Mesenchymal stem cell of adipose (primary cell): ENCODE results near the gene FREY1.

- CAGE, long polyA plus RNA = no peak
These were observed 5.1 kb downstream of the CD82 start for GRCh38 chr11:44570499-44571104.

- CAGE, long polyA plus RNA = no peak
These were observed 7.4 kb downstream of the CD82 start for GRCh38 chr11:44572711-44573459.

DNA sequence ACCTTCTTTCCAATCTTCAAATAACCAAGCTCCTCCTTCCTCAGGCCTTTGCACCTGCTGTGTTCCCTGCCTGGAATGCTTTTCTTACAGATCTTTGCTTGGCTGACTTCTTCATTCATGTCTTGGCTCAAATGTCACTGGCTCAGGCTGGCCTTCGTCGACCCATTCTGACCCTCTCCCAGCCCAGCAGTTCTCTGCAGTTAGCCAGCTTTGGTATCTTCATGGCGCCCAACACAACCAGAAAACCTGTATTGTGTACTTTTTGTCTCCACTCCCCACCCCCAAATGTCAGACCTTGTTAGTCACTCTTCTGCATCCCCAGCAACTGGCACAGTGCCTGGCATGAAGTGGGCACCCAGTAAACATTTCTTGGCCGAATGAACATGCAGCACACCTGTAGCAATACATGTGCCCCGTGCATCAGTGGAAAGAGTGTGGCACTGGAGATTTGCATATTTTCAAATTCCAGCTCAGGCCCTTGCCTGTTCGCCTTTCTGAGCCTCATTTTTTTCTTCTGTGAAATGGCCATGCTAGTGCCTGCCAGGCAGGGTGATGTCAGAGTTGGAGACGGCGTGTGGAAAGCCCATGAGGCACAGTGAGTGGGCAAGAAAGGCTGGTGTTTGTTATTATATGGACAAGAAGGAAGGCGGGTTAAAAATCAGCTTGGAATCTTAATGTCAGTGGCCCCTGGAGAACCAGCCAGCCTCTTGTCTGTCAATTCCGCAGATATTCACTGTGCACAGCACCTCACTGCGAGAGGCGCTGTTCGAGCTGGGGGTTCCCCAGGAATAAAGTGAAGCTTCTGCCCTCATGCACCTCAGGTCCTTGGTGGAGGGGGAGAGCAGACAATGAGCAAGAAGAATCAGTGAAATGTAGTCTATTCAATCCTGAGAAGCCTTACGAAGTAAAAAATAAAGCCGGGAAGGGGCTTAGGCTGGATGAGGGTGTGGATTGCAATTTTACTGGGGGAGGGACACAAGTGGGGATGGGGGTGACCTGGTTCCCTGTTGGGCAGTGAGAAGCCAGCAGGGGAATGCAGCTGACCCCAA is 38.8 kb downstream of the CD82 start:
- CAGE, long polyA plus RNA = no peak

DNA sequence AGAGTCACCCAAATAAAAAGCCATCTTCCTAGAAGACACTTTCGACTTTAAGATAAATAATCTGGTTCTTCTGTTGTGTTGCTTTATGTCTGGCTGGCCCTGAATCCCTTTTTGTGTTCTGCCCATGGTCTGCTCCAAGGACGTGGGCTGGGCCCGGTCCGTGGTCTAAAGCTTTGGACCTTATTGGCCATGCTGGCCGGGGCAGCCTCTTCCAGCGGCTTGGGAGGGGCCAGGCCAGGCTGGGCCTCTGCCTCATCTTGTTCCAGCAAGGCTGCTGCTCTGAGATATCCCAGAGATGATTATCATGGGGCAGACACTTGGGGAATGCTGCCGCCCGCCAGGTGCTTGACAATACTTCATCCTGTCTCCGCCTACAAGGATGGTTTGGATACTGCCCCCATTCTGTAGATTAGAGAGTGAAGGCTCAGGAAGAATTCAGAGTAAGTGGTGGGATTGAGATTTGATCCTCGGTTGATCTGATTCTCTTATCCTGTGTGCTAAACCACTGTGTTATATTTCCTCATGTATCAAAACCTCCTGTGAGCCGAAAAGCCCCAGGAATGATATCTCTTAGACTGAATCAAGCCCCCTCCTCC is 5.3 kb downstream of the TSPAN18 start:
- CAGE, long polyA plus RNA = no peak

DNA sequence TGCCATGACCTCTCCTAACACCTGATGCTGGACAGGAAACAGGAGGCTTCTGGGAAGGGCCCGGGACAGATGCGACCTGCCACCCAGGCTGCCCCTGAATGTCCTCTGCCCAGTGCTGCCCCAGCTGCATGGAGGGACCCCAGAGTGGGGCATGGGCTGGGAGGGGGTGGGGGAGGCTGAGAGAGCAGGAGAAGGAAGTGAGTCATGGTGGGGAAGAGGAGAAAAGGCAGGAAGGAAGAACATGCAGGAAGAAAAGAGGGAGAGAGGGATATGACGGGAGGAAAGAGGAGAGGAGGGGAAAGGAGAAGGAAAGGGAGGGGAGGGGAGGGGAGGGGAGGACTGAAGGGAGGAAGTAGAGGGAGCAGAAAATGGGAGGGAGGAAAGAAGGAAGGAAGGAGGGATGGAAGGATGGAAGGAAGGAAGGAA is 52.1 kb upstream of the PRDM11 start:
- CAGE, long polyA plus RNA = no peak

DNA sequence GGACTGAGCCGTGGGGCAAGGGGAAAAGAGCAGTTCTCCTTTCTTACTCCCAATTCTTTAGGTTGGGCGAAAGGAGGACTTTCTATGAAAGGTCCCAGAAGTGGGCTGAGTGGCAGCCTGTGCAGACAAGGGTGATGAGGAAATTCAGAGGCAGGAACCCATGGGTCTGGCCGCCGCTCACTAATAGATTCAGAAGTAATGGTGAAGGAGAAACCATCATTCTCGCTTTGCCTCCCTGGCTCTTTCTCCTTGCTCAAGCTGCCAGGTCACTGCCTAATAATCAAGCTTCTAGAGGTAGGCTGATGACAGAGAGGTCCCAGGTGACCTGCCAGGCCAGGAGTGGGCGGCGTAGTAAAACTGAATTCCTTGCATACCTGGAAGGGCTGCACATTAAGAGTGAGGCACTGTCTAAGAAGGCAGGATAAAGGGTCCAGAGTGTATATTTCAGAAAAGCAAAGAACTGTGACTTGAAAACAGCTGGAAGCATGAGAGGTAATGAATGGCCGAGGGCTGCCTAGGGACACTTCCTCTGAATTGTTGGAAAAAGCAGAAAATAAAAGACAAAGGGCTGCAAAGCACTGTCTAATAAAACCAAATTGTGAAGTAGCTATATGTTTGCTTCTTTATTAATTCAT is 4.1 kb downstream of the SYT13 start:
- CAGE, long polyA plus RNA = no peak

- CAGE, long polyA plus RNA = no peak
These were observed 148.1 kb upstream of the SYT13 start for GRCh38 chr11:45434283-45434609.

GRCh38 chr11:45658275-45659185 is 6.9 kb downstream of the CHST1 start:
- CAGE, long polyA plus RNA = no peak

- CAGE, long polyA plus RNA = no peak
These were observed 922 bp downstream of the CHST1 start for GRCh38 chr11:45664439-45664961.

GRCh38 chr11:45737065-45737496 is 67.9 kb upstream of the SLC35C1 start:
- CAGE, long polyA plus RNA = no peak

GRCh38 chr11:45771223-45771792 is 33.6 kb upstream of the SLC35C1 start:
- CAGE, long polyA plus RNA = no peak

GRCh38 chr11:45899052-45900370 is 7.6 kb downstream of the FREY1 start:
- CAGE, long polyA plus RNA = no peak

DNA sequence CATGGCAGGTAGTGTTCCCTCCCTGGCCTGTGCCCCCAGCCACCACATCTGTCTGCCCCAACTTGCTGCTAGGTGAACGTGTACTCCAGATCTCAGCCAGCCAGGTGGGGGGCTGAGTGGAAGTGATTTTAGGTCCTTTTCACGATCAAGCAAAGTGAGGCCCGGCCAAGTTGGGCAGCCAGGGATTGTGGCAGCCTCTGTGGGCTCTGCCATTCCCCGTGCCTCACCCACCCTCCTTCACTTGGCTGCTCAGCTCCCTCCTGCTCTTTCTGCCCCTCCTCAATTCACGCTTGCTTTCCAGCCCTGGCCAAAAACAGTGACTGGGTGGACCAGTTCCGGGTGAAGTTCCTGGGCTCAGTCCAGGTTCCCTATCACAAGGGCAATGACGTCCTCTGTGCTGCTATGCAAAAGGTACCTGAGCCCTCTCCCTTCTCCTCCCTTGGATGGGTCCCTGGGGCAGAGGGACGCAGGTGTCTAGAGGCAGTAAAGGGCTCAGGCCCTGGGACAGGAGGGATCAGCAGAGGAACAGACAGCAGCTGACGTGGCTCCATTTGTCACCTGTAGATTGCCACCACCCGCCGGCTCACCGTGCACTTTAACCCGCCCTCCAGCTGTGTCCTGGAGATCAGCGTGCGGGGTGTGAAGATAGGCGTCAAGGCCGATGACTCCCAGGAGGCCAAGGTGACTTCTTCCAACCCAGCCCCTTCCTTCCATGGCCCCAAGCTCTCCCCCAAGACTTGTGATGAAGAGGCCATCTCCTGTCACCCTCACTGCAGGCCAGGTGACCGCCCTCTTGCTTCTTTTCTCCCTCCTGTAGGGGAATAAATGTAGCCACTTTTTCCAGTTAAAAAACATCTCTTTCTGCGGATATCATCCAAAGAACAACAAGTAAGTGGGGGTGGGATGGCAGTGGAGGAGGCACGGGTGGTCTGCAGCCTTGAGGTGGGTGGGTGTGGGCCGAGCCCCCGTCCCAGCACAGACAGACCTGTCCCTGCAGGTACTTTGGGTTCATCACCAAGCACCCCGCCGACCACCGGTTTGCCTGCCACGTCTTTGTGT is 2.6 kb downstream of the FREY1 start:
- CAGE, long polyA plus RNA = no peak

- CAGE, long polyA plus RNA = no peak
These were observed at the start of gene FREY1 for GRCh38 chr11:45907003-45907931. Gene FREY1, minus strand, starts transcription at chr11:45907271.

GRCh38 chr11:46016468-46016995 is 94.1 kb downstream of the LARGE2 start:
- CAGE, long polyA plus RNA = no peak

GRCh38 chr11:46106262-46106540 is 15.1 kb downstream of the PHF21A start:
- CAGE, long polyA plus RNA = no peak

GRCh38 chr11:46119165-46120239 is 1.8 kb downstream of the PHF21A start:
- CAGE, long polyA plus RNA = no peak

GRCh38 chr11:46242455-46243028 is 34.9 kb upstream of the CREB3L1 start:
- CAGE, long polyA plus RNA = no peak

- CAGE, long polyA plus RNA = no peak
These were observed 14.2 kb downstream of the DGKZ start for GRCh38 chr11:46361256-46362044.

DNA sequence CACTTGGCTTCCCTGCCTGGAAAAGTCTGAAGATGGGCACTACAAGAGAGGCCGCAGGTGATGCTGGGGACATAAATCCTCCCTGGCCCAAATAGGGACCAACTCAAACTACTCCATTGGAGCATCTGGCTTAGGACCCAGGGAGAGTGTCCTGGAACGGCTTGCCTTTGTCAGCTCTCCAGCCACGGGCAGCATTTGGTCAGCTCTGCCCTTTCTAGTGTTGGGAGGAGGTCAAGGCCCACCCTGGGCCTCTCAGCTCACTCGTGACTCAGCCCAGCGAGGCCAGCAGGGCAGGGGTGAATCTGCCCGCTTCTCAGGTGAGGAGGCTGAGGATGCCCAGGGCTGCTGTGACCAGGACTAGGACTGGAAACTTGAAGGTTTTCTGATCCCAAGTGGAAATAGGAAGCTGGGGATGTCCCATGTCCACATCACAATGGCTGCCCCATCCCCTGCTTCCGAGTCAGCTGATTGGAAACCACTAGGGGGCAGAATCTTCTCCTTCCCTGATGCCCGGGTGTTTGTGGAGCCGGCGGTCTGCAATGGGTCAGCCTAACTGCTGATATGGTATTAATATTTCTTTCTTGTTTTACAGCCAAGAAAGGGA is 1.5 kb downstream of the MDK start:
- CAGE, long polyA plus RNA = no peak